Mononuclear cell (primary cell): ENCODE measurements around a stretch of chr6.

- RRBS = no CpG with 5 or more reads among the region's 6 CpGs
These were observed 5.6 kb upstream of the DUSP22 start for GRCh38 chr6:286645-287164.

DNA sequence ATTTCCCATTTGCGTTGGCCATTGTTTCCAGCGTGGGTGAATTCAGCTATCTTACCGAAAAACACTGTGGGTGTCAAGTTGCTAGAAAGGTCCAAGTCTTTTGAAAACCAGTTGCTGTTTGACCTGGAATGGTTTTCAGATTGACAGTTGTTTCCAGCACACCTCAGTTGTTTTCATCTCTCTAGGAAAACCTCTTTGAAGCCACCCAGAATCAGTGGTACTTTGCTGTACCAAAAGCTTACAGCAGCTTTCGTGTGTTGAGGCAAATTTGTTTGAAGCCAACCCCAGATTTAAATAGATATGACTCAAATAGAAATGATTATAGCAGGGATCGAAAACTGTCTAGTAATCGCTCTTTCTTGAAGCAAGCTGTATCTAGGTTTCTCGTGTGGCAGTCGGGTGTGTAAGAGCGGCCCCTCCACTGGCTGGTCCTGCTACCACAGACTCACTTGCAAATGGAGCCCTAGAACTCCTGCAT, 27.4 kb downstream of the DUSP22 start:
- RRBS = no CpG with 5 or more reads among the region's 9 CpGs

GRCh38 chr6:401214-402127, 9.9 kb downstream of the IRF4 start:
- RRBS = 94% methylated on average over 5 of the region's 32 CpGs

GRCh38 chr6:671869-672475, 15.1 kb upstream of the HUS1B start:
- RRBS = no CpG with 5 or more reads among the region's 1 CpG

DNA sequence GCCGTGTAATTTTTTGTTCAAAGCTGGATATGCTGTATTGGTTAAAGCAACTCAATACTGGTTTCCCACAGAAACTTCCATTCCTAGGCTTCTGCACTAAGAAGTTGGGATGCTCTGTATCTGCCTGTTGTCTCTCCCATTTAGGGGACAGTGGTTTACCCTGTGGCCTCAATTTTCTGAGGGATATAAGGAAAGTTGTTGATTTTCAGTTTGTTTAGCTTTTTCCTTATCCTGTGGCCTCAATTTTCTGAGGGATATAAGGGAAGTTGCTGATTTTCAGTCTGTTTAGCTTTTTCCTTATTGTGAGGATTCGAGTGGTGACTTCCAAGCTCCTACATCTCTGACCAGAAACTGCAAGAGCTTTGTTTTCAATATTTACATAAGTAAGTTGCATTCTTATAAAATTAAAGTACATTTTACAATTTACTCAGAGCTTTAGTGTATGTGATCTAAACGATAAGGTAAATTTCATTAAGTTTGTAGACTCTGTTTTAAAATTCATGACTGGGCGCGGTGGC, 15.6 kb upstream of the HUS1B start:
- RRBS = no CpG with 5 or more reads among the region's 5 CpGs

DNA sequence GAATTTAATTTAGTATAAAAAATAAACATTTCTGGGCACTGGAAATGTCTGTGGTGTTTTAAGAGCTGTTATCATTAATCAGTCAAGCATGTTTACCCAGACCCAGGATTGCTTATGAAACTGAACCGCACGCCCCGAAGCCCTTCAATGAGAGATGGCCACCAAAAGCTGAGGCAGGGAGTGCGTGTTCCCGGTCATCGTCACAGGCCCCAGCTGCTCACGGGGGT, 23.2 kb upstream of the EXOC2 start:
- RRBS = no CpG with 5 or more reads among the region's 7 CpGs

DNA sequence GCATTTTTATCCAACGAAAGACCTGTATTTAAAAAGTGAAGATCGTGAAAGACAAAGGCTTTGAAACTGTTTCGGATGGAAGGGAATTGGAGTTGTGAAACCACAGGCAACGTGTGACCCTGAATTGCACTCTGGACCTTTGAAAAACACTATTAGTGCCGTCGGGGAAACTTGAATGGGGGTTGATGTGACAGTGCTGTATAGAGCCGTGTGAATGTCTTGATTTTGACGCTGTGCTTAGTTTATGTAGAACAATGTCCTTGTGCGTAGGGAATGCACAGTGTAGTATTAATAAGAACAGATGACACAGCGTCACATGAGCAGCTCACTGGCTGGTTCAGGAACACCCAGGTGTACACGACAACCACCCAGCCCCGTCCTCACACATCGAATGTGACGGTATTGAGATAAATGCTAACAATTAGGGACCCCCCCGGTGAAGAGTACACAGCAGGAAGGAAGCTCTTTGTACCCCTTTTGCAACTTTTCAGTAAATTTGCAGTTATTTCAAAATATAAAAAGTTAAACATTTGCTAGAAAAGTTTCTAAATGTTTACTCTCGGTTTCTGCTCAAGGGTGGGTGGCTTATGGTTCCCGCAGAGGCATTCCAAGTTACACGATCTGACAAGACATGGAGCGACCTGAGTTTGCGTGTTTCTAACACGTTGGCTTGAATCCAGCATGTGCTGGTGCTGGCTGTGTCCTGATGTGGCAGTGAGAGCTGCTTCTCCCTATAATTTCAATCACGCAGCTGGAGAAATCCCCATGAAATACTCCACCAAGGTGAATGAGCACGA, 207.9 kb upstream of the EXOC2 start:
- RRBS = no CpG with 5 or more reads among the region's 23 CpGs

DNA sequence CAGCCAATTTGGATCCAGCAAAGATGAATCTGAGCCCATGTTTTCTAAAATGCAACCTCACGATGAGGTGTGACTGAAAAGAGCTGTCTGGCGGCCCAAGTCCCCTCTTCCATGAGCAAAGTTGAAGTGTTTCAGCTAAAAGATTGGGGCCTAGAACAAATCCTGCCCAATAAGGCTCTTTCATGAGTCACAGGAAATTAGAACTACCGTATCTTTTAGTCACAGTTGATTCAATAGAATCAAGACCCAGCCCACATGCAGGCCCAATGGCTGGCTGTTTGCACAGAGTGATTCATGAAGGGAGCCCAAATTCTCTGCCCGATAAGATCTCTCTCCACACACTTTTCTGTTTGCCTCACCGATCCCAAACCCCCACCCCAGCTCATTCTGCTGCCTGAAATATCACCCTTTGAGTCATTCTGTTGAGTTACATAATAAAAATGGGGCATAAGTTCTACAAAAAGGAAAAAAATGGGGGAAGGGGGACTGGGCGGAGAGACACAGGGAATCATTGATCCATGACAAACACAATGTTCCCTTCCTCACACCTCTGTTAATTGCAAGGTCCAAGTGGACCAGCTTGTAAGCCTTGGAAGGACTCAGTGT, 13.7 kb downstream of the FOXQ1 start:
- RRBS = no CpG with 5 or more reads among the region's 6 CpGs

GRCh38 chr6:1523808-1524469, 85.8 kb upstream of the FOXC1 start:
- RRBS = 11% methylated on average over 13 of the region's 51 CpGs

- RRBS = no CpG with 5 or more reads among the region's 27 CpGs
These were observed 15.4 kb upstream of the FOXC1 start for GRCh38 chr6:1594229-1594816.

- RRBS = 3% methylated on average over 41 of the region's 90 CpGs
These were observed 5.6 kb upstream of the FOXC1 start for GRCh38 chr6:1603676-1604895.

GRCh38 chr6:1608162-1608652, 1.5 kb upstream of the FOXC1 start:
- RRBS = 10% methylated on average over 5 of the region's 28 CpGs

- RRBS = no CpG with 5 or more reads among the region's 7 CpGs
These were observed 3.6 kb downstream of the FOXC1 start for GRCh38 chr6:1613288-1613840.

GRCh38 chr6:1679406-1679900, 69.7 kb downstream of the FOXC1 start:
- RRBS = no CpG with 5 or more reads among the region's 9 CpGs

GRCh38 chr6:1686041-1686776, 76.5 kb downstream of the FOXC1 start:
- RRBS = no CpG with 5 or more reads among the region's 10 CpGs

GRCh38 chr6:1693142-1693833, 83.6 kb downstream of the FOXC1 start:
- RRBS = no CpG with 5 or more reads among the region's 7 CpGs

GRCh38 chr6:1718226-1718785, 108.6 kb downstream of the FOXC1 start:
- RRBS = no CpG with 5 or more reads among the region's 11 CpGs

GRCh38 chr6:1767229-1767868, 157.6 kb downstream of the FOXC1 start:
- RRBS = 100% methylated on average over 1 of the region's 5 CpGs

- RRBS = no CpG with 5 or more reads among the region's 15 CpGs
These were observed 275.8 kb downstream of the FOXC1 start for GRCh38 chr6:1885334-1886190.

DNA sequence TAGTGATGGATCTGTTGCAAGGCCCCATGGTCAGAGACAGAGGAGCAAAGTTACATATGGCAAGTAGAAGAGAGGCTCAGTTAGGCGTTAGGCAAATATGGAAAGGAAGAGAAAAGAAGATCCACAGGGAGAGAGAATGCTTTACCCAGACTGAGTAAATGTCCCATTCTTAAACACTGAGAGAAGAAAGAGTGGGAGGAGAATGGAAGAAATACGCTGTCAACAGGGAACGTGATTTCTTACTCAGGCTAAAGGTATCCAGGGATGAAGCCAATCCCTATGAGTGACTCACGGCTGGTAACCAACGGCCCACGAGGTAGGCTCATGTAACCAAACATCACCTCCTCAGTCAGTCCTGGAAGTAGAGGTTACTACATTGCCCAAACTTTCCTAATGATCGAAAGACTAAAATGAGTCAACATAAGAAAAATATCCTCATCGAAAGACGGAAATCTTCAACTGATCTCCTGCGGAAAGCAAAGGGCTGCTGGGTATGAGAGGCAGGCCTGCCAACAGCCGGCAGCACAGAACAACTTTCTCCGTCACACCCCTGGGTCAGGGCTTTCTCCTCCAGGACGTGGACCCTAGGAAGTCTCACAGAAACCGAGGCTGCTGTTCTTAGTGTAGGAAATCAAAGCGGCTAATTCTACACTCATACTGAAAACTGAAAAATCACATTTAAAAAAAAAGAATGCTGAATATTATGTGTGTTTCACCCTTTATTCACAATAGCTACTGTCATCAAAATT, 292.6 kb downstream of the GMDS start:
- RRBS = no CpG with 5 or more reads among the region's 15 CpGs